Neural cell (in vitro differentiated cells): Measurements from ENCODE around the genes WDR17 and VEGFC.

- RAMPAGE, long total RNA, result no peak
These were observed 29.1 kb downstream of the HAND2 start for GRCh38 chr4:173500789-173501560.

DNA sequence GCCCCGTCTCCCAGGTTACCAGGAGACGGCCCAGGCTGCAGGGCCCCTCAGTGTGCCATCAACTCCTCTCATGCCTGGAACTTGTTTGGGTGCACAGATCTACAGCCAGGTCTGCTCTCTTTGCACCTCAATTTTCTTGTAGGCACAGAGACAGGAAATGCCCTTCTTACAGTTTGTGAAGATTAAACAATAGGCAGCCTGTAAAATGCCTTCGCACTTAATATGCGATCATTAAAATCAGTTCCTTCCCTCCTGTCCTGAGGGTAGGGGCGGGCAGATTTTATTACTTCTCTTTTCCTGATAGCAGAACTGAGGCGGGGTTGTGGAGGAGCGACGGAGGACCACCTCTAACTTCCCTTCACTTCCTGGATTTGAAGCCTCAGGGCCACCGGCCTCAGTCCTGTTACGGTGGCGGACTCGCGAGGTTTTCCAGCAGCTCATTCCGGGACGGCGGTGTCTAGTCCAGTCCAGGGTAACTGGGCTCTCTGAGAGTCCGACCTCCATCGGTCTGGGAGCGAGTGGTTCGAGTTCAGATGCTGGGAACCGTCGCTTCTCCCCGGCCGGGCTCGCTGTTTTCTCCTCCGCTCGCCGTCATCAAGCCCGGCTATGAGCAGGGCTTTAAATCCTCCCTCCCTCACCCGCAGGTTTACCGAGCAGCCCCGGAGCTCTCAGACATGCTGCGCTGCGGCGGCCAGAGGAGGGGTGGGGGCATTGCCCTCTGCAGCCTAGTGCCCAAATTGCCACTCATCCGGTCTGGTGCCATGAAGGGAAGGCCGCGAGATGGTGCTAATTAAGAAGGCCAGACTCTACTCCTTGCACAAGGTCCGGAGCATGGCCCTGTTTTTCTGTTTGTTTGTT lies 23.4 kb downstream of the HAND2 start:
- RAMPAGE, long total RNA, result no peak

GRCh38 chr4:173517633-173518430 lies 12.2 kb downstream of the HAND2 start:
- RAMPAGE, long total RNA, result no peak

- RAMPAGE, long total RNA, result no peak
These were observed 11.0 kb downstream of the HAND2 start for GRCh38 chr4:173518696-173519852.

DNA sequence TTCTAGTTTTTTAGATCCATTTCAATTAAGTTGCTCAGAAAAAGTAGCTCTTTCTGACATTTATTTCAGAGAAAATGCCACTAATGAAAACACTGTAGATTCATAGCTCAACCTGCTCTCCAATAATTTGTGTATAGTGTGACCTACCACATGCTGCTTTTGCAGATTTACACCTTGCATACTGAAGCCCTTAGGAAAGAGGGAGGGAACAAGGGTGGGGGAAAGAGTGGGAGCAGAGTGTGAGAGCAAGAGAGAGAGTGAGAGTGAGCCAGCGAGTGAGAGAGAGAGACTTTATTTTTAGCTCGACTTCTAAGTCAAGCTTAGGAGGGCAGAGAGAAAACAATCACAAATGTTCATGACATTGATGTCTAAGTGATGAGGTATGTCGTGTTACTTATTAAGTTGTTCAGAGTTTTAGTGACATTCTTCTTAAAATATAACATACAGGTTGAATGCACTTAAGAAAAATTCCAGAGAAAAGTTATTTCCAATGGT lies 112.5 kb upstream of the HAND2 start:
- RAMPAGE, long total RNA, result no peak

- RAMPAGE, long total RNA, result no peak
These were observed 348.7 kb upstream of the HAND2 start for GRCh38 chr4:173878609-173879291.

DNA sequence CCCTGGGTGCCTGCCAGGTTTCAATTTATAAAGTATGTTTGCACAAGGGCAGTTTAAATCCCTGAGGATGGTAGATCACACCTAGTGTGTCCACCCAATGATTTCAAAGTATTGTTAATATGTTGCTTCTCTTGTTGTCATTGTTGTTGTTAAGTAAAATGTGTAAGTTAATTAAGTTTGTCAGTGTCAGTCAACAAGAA lies 25.6 kb downstream of the HPGD start:
- RAMPAGE, long total RNA, result no peak

GRCh38 chr4:174778396-174778745 lies 50.7 kb downstream of the GLRA3 start:
- RAMPAGE, long total RNA, result no peak

DNA sequence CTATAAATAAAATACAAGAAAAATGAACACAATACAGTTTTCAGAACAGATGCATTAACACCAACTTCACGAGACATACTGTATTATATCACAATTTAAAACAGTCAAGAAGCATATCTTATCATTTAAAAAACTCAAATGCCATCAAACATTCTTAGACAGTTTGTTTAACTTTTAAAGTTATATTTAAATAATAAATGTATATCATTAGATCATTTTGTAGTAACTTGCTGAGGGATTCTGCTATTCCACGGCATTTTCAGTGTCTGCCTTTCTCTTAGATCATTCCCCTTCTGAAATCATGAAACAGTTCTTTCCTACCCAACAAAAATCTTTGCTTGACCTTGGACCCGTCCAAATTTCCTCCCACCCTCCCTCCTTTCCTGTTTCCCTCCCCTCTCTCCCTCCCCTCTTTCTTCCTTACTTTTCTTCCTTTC lies 72.9 kb upstream of the WDR17 start:
- RAMPAGE, long total RNA, result no peak

DNA sequence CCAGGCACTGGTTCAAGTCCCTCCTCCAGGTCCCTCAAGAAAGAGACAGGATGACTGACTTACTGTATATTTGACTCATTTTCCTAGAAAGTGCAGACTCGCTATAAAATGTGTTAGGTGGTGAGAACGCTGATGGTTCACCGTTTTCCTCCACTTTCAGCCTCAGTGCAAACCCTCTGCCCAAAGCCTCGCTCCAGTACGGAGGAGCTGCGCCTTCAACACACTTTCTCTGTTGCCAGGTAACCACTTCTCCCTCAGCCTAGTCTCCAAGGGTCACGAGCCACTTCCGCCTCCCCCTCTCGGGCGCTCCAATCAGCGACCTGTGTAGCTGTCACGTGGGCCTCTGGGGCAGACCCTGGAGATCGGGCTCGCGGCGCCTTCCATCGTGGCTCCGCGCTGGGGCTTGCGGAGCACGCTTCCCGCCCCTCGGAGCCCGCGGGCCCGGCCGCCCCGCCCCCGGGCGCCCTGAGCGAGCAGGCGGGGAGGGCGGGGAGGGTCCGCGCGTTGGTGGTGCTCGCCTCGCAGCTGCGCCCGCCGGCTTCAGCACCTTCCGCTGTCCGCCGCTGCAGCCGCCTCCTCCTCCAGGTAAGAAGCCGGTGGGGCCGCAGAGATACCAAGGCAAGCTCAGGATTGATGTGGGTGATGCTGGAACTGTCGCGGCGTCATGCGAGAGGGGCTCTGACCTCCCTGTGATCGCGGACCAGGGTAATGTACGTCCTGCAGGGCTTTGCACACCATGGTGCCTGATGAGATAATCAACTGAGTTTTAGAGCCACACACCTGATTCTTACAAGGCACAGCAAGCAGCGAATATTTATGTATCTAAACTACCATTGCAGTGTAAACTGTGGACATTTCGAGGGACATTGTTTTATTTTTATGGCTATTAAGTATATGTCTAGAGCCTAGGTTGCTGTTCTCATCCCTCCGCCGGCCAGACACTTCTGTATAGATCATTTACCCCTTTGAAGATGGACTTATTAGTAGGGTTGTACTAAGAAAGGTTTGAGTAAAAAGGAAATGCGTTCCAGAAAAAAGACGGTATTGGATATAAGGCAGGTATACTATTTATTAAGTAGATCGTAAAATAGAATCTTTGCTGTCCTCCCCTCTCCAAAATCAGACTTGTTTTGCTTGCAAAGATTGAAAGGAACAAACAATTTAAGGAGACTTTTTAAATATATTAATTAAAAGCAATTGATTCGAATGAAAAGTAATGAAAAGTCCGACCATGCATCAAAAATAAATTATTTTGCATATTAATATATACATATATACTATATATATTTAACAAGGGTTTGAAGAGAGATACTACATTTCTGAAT lies at the start of gene WDR17:
WDR17 (plus strand) TSS at position 347 of the 1,325 bp plus-strand sequence.
- RAMPAGE, long total RNA, result no peak

GRCh38 chr4:176329727-176330673 lies 10.2 kb downstream of the SPCS3 start:
- RAMPAGE, long total RNA, result no peak

GRCh38 chr4:176439436-176440105 lies 119.8 kb downstream of the SPCS3 start:
- RAMPAGE, long total RNA, result no peak

DNA sequence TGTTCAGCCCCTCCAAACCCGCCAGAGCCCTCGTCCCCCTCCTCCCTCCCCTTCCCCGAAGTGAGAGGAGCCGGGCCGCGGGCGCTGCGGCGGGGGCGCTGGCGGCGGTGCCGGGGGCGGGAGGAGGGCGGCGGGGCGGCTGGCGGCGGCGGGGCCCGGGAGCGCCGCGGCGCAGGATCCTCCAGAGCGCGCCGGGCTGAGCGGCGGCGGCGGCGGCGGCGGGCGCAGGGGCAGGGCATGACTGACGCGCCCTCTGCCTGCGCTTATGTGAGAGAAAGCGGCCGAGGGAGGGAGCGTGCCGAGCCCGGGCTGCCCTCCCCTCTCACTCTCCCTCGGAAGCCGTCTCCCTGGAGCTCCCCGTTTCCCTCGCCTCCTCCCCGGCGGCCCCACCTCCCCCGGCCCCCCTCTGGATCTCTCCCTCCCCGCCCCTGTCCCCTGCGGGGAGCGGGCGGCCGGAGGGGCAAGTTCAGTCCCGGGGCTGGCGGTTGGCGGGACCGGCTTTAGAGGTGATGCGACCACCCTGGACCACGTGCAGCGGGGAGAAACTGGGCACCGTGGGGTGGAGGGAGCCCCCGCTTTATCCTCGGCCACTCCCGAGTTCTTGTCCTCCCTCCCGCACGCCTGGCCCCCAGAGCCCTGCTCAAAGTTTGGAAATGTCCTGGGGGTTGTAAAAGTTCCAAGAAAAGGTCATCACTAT lies at the start of gene VEGFC:
VEGFC (minus strand) TSS at position 239 of the 697 bp plus-strand sequence.
- RAMPAGE, long total RNA, result no peak

DNA sequence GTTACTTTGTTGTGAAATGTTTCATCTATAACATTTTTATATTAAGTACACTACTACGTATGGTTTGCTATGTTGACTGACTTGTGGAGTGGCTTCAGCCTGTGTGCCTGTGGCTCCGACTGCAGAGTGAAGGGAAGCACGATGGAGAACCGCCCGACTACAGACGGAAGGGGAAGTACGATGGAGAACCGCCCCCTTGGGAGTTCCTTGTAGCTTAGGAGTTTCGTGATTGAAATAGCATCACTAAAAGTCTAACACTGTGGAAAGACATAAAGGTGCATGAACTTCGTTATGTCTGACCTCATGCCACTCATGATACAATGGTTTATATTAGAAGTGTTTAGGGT lies 595.6 kb upstream of the AGA start:
- RAMPAGE, long total RNA, result no peak

GRCh38 chr4:178378505-178378885 lies 936.3 kb upstream of the AGA start:
- RAMPAGE, long total RNA, result no peak

GRCh38 chr4:179465162-179465845 lies 2023.1 kb upstream of the AGA start:
- RAMPAGE, long total RNA, result no peak

- RAMPAGE, long total RNA, result no peak
These were observed 1839.8 kb upstream of the TENM3 start for GRCh38 chr4:180403438-180403864.

GRCh38 chr4:180861611-180862108 lies 1381.5 kb upstream of the TENM3 start:
- RAMPAGE, long total RNA, result no peak

DNA sequence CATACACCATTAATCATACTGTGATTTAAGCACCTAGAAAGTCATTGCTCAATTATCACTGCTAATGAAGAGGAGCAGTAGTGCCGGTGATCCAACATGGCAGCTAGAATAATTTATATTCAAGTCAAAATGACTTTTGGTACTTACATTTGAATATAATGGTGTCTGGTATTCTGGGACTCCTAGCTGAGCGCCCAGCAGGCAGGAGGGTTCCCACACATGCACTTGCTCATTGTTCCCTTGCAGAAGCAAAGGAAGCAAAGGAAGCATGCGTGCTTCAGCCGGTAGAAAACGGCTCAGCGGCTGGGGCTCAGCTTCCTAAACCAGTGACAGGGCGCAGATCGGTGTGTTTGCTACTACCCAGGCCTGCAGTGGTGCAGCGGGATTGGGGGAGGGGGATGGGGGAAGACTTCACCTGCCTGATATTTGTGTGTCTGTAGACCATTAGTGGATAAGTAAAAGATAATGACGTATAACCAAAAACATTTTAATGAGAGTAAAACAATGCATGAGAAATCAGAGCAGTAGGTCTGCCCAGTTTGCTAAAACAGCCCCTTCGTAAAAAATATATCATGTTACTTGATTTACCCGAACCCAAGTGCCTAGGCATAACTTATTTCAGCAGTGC lies 978.3 kb upstream of the TENM3 start:
- RAMPAGE, long total RNA, result no peak

DNA sequence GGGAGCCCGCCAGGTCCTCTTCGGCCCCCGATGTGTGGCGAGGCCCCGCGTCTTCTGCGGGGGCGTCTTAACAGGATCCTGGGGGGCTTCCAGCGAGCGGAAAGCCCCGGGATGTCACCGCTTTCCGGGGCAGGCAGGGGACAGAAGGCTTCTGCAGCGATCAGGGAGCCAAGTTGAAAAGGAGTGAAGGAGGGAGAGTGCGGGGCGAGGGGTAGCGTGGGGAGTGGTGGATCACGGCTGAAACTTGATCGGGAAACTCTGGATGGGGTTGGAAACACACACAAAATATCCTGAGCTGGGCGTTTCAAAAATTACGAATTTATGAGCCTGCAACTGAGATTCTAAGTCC lies 98.1 kb upstream of the TENM3 start:
- RAMPAGE, long total RNA, result no peak